Epithelial cell of esophagus (primary cell): ENCODE results near the genes SNAPC1, ZBTB25, PLEKHG3, GPX2 and RAB15.

DNA sequence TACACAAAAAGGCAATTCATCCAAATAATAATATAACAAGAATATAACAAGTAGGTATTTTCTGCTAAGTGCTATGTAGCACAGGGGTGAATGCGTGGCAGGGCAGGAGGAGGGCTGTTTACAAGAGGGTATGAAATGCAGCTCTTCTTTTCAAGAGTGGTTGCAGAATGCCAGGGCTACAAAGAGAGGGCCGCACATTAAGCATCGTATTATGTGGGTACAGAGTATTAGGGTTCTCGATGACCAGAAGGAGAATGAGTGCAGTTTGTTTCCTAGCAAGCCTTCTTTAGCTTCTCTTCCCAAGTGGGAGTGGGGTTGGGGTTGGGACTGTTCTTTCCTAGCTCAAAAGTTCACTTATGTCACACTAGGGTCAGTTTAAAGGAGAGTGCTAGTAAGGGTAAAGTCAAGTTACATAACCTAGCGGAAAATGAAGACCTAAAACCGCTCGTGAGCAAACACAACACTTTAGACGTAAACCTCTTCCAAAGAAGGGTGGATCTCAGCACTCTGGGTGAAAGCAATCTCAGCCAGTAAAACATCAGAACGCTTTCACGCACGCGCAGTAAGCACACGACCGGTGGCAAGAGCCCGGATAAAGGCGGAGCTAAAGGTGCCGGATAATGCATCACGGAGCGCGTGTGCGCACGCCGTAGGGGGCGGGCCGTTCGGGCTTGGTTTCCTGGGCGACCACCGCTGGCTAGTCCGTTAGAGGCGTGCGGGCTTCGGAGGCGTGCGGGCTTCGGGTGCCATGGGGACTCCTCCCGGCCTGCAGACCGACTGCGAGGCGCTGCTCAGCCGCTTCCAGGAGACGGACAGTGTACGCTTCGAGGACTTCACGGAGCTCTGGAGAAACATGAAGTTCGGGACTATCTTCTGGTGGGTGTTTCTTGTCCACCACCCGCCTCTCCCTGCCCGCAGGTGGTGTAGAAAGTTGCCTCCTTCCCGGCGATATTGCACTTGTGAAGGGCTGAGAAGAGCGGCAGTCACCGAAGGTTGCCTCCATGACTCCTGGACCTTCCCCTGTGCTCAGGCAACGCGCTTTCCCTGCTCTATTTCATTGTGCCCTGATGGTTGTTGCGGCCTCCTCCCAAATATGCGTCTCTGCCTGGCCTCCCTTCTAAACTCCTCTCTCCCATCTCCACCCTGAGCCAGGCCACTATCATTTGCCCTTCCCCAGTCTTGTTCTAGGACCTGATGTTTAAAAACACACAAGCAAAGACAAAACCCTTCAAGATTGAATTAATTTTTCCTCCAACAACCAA is at the start of gene SNAPC1:
TSS of gene SNAPC1 (plus strand) at position 708 of the 1,262 bp plus-strand sequence.
- RRBS, result no CpG with 5 or more reads among the region's 55 CpGs

GRCh38 chr14:63383649-63384123 is 65.0 kb upstream of the GPHB5 start:
- RRBS, result no CpG with 5 or more reads among the region's 2 CpGs

GRCh38 chr14:64062609-64063066 is 209.8 kb downstream of the SYNE2 start:
- RRBS, result no CpG with 5 or more reads among the region's 6 CpGs

GRCh38 chr14:64065262-64065704 is 212.5 kb downstream of the SYNE2 start:
- RRBS, result no CpG with 5 or more reads among the region's 3 CpGs

GRCh38 chr14:64203214-64203680 is 90.9 kb downstream of the ESR2 start:
- RRBS, result no CpG with 5 or more reads among the region's 1 CpG

DNA sequence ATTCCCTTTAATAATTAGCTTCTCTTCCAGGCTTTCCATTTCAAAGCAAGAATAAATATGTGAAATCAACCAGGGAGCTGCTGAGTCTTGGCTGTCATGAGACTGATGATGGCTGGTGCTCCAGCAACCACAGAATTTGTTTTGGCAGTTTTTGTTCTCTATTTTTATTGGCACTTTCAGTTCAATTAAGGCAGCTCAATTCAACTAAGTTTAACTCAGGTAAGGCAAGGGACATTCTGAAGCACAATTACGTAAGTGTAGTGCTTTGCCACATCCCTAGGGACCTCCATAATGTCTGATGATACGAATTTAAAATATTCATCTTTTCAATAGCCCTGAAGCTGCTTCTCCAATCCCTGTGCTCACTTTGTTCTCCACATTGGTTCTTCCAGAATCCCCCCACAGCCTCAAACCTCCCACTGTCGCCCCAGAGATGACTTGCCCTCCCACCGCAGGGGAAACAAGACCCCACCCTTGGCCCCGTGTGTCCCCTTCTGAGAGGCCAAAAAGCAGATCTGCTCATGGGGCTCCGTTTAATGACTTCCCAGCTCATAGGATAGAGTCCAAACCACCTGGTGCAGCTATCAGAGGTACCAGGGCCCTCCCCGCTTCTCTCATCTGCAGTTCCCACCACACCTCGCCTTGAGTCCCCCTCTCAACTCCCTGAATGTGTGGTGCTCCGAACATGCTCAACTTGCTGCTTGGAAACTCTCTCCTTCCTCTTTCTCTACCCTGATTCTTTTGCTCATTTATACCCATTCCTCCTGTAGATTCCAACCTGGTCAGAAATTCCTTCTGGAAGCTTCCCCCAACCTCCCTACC is 58.0 kb downstream of the ESR2 start:
- RRBS, result no CpG with 5 or more reads among the region's 9 CpGs

DNA sequence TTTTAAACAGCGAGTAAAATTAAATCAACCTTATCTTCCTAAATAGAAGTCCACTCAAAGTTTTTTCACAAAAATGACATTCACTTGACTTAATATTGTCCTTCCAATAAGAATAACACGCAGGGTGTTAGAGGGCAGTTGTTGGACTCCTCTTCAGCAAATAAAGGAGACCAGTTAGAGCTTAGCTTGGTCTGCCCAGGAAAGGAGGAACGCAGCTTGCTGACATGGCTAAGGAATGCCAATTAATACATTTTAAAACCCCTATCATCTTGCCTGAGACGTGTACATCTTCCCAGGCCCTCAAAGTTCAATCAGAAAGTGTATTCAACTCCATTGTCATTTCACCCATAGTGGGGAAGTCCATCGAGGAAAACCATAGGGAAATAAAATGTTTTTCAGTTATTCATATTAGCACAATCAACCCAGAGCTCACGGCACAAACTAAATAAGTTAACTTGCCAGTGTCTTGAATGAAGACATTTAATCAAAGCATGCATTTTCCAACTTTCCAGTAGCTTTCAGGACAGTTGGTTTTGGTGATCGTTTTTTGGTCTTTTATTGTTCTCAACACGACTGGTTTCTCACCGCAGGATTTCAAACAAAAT is 680 bp downstream of the ESR2 start:
- RRBS, result no CpG with 5 or more reads among the region's 9 CpGs

DNA sequence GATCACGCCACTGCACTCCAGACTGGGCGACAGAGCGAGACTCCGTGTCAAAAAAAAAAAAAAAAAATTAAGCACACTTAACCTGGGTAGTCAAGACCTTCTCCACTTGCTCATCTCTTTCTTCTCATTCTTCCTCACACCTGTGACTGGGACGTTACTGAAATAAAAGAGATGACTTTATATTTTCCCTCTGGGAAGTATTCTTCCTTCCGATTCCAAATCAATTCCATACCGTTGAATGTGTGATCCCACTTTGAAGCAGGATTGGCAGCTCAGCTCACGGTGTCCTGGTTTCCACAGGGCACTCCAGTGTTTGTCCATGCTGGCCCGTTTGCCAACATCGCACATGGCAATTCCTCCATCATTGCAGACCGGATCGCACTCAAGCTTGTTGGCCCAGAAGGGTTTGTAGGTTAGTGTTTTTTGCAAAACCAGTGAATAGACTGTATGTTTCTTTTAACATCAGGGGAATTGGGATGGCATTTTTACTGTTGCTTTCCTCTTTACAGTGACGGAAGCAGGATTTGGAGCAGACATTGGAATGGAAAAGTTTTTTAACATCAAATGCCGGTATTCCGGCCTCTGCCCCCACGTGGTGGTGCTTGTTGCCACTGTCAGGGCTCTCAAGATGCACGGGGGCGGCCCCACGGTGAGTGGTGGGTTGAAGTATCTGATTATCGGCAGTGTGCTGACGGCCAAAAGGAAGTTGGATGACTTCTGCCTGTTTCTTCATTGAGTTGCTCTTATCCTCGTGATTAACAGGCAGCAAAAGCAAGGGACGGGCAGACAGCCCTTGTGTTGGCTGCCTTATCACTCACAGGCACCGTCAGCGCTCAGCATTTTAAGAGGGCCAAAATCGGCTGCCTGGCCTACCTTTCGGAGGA is 23.3 kb upstream of the AKAP5 start:
- RRBS, result no CpG with 5 or more reads among the region's 27 CpGs

GRCh38 chr14:64465819-64466773 is 797 bp downstream of the AKAP5 start:
- RRBS, result no CpG with 5 or more reads among the region's 18 CpGs

DNA sequence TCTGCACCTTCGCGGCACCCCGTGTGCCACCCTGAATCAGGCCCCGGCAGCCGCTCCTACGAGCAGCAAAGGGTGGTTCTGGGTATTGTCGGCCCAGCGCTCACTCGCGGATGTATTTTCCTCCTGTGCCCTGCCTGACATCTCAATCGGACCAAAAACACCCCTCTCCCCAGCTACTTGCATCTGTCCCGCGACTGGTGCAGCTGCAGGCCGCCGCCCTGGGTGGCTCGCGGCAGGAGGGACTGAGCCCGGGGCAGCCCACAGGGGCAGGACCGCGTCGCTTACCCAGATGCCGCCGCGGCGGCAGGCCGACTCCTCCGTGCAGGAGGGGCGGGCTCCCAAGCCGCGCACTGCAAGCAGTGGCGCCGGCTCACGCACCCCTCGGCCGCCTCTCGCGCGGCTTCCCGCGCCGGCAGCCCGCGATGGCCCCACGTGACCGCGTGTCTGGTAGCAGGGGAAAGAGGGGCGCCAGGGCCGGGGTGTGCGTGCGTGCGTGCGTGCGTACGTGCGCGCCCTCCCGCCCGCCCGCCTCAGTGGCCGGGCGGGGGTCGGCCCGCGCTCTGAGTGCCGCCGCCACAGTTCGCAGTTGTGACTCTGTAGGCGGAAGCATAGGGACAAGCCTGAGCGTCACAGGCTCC is at the start of gene ZBTB25:
TSS of gene ZBTB25 (minus strand) at position 463 of the 638 bp plus-strand sequence.
- RRBS, result 3% methylated on average over 21 of the region's 69 CpGs

DNA sequence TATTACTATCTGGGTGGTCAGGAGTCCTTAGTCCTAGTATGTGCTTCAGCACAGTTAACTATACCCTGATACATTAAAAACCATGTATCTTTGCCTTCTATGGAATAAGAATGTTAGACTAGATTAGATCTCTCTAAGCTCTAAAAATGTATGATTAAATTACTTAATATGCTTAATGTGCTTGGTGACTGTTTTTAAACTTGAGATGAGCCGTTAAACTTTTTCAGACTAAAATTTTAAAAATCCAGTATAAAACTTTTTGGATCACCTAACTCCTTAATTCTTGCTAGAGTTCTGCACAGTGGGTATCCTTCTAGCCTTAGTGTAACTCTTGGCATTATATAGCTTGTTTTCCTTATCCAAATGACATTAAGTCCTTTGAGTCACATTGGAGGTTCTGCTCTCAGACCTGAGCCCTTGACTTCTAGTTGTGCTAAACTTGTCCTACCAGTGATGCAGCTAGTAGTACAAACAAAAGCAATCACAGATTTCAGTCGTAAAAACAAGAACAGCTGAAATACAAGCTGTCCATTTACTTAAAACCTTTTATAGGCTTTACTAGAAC is 10.3 kb downstream of the ZBTB1 start:
- RRBS, result no CpG with 5 or more reads among the region's 2 CpGs

- RRBS, result no CpG with 5 or more reads among the region's 24 CpGs
Observed at GRCh38 chr14:64683006-64683889, 21.0 kb upstream of the PLEKHG3 start.

GRCh38 chr14:64703619-64704801 is at the start of gene PLEKHG3:
PLEKHG3 (plus strand) TSS chr14:64704424.
- RRBS, result 2% methylated on average over 25 of the region's 92 CpGs

GRCh38 chr14:64720170-64720879 is 16.1 kb downstream of the PLEKHG3 start:
- RRBS, result no CpG with 5 or more reads among the region's 8 CpGs

- RRBS, result no CpG with 5 or more reads among the region's 17 CpGs
Observed at GRCh38 chr14:64721320-64722282, 17.4 kb downstream of the PLEKHG3 start.

- RRBS, result 52% methylated on average over 4 of the region's 19 CpGs
Observed at GRCh38 chr14:64825326-64826319, 54.1 kb downstream of the SPTB start.

DNA sequence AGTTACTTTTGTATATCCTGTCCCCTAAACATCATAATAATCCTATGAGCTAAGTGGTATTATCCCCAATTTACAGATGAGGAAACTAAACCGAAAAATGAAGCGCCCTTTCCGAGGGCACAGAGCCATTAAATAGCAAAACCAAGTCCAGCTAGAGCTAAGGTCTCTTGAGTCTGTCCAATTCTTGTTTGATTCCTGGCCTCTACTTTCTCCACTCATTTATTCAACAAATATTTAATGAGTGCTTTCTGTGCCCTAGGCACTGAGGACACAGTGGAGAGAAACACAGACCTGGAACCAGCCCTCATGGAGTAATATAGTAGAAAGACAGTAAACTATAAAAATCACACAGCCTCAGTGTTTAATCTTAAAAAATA is 593 bp downstream of the GPX2 start:
- RRBS, result no CpG with 5 or more reads among the region's 3 CpGs

GRCh38 chr14:64942402-64943265 is at the start of gene GPX2:
GPX2 (minus strand) TSS chr14:64942745.
- RRBS, result 36% methylated on average over 4 of the region's 15 CpGs

GRCh38 chr14:64971437-64972921 is at the start of gene RAB15:
RAB15 (minus strand) TSS chr14:64972336.
- RRBS, result 3% methylated on average over 80 of the region's 133 CpGs

DNA sequence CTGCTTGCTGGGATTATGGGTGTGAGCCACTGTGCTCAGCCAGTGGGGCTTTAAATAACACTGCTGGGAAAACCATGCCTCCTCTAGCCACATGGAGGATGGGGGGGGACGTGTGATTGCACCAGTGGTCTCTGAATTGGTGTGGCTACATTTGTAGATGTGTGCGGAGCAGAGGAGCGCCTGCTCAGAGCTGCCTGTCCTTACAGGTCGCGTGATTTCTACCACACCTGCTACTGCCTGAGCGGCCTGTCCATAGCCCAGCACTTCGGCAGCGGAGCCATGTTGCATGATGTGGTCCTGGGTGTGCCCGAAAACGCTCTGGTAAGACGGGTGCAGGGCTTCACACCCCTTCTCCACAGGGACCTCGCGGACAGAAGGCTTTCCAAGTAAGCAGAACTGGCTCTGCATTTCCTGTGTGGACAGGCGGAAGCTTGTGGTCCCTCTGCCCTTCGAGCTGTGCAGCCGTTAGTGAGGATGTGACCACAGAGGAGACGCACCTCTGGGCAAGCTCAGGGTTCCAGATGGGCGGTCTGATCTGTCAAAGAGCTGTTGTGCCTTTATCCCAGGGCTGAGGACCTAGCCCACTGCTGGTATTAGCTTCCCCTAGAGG is 47.8 kb downstream of the MAX start:
- RRBS, result no CpG with 5 or more reads among the region's 18 CpGs